Colon Carcinoma Metastatic in the Lung (tissue), 2 donors: ENCODE measurements around a stretch of chr5.

DNA sequence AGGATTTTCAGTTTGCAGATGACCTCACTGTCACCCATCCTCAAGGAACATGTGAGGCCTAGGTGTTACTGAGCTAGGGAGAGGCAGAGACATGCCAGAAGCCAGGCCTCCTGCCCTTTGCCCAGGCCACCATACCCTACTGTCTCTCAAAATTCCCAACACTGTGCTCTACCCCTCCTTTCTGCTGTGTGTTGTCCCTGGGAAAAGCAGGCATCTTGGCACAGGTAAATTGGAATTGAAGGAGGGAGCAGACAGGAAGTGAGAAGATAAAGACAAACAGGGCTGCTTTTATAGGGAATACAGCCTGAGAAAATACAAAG lies 4.5 kb upstream of the MGAT1 start:
- PRO-cap, 2 experiments: no peak in any of the 2 experiments

DNA sequence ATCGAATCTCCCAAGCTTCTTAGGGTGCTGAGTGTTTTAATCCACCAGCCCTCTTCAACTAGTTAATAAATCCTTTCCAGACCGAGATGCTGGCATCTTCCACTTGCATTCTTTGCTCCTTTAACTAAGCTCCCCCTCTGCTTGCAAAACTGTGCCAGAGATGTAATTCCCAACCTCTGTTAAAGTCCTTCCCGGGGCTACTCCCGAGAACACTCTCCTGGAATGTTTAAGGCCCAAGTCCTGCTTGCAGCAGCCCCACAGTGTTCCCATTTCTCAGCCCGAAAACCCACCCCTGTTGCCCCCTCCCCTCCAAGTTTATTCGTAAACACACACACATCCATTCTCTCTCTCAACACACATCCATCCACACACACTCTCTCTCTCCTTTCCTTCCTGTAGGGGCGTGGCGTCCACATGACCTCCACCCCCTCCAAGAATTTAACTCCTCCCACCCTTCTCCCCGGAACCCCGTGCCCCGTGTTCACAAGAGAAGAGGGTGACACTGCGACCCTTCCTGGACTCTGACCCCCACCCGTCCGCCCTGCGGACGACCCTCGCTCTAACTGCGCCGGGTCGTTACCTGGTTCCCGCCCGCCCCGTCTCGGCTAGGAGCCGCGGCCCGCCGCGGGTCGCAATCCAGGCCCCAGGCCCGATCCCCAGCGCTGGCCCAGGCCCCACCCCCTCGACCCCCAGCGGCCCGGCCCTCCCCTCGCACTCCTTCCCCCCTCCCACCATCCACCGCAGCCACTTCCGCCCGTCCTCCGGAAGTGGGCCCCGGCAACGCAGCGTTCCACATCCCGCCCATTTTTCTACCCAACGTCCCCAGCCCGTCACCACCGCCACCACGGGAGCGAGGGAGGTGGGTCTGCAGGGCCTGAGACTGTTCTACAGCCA lies 7.1 kb upstream of the MGAT1 start:
- PRO-cap, 2 experiments: peak in 2 of 2 experiments; most common plus-strand start position 805 of the sequence (in 2); most common minus-strand start position 388 of the sequence (in 1)

DNA sequence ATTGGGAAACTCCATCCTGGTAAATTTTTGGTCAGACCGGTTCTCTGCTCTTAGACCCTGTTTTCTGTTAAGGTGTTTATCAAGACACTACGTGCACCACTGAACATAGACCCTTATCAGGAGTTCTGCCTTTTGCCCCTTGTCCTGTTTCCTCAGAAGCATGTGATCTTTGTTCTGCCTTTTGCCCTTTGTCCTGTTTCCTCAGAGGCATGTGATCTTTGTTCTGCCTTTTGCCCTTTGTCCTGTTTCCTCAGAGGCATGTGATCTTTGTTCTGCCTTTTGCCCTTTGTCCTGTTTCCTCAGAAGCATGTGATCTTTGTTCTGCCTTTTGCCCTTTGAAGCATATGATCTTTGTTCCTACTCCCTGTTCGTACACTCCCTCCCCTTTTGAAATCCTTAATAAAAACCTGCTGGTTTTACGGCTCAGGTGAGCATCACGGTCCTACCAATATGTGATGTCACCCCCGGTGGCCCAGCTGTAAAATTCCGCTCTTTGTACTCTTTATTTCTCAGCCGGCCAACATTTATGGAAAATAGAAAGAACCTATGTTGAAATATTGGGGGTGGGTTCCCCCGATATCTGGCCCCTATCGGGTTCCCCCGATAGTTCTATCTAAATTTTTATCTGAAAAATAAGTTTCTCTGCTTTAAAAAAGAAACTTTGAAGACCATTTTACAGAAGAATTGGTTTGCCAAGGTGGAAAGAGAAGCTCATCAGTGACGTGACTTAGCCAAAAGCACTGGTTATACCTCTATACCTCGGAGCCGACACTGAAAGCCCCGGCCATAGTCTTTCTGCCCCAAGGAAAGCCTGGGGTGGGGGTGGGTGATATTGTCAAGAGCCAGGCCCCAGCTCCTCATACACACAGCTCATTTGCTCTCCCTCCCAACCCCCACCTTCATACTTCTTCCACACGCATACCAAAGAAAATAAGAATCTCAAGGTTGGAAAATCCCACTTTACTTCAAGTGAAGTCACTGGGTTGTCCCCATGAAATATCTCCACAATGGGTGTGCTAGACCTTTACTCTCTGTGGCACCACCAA lies 26.7 kb upstream of the MGAT1 start:
- PRO-cap, 2 experiments: no peak in any of the 2 experiments

DNA sequence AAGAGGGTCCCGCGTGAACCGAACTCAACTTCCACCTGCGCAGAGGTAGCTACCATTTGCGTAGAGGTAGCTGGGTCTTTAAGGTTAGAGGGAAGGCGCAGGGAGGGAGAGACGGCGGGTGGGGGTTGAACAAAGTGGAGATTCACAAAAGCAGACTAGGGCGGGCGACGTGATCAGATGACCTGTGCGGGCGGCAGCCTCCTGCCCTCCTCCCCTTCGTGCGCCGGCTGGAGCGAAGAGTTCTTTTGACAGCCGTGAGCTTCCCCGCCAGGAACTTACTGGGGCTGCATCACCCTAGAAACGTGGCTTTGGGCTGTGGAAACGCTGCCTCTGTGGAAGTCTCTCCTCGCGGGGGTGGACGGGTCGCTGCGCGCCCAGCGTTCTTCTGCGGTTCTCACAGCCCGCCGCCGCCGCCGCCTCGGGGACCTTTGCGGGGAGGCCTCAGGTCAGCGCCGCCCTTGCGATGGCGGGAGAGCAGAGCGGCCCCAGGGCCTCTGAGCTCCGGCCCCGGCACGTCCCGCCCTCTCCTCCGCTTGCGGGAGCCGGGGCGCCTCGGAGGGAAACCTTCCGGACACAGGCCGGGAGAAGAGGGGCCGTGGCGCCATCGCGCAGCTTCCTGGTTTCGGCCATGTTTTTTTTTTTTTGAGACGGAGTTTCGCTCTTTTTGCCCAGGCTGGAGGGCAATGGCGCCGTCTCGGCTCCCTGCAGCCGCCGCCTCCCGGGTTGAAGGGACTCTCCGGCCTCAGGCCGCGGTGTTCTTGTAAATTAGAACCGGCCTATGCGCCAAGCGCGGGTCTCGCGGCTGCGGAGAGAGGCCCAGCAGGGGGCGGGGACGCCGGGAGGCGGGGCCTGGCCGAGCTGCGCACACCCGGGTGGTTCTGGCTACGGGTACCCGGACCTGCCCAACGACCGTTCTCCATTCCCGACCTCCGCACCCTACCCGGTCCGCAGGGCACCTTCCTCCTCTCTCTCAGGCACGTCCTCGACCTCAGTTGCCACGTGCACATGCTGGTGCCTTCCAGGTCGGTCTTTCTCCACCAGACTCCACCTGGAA lies 28.5 kb upstream of the MGAT1 start:
- PRO-cap, 2 experiments: peak in 2 of 2 experiments; most common plus-strand start position 176 of the sequence (in 2); most common minus-strand start position 120 of the sequence (in 1)

GRCh38 chr5:181043133-181043626 lies 3.1 kb downstream of the BTNL9 start:
- PRO-cap, 2 experiments: no peak in any of the 2 experiments

DNA sequence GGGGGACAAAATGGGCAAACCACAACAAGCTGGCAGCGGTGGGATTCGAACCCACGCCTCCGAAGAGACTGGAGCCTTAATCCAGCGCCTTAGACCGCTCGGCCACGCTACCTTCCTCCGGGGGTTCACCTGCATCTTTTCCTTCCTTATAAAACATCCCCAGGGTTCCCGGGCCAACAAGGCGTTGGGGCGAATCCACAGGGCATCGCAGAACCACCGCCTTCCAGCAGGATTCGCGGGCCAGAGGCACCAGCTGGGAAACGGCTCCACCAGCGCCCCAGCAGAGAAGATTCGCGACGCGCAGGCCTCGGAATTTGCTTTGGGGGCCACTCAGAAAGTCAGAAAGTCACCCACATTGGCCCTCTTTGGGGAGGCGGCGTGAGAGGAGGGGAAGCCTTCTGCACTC lies 26.6 kb downstream of the OR2V2 start:
- PRO-cap, 2 experiments: no peak in any of the 2 experiments

GRCh38 chr5:181190738-181191047 lies 14.3 kb downstream of the TRIM7 start:
- PRO-cap, 2 experiments: no peak in any of the 2 experiments

DNA sequence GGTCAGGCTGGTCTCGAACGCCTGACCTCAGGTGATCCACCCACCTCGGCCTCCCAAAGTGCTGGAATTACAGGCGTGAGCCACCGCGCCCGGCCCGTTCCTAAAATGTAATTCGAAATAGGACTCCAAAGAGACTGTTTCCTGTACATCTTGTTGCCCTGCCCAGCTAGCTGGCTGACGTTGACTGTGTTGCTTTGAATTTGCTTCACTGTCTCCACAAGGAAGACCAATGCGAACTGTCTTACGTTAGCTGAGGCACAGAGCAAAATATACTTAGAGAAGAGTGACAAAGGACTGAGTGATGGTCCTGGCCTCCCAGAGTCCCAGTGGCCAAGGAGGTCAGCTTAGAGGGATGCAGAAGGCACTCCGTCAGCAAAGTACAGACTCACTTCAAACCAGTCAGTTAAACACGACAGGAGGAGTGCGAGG lies 6.9 kb upstream of the TRIM41 start:
- PRO-cap, 2 experiments: no peak in any of the 2 experiments

DNA sequence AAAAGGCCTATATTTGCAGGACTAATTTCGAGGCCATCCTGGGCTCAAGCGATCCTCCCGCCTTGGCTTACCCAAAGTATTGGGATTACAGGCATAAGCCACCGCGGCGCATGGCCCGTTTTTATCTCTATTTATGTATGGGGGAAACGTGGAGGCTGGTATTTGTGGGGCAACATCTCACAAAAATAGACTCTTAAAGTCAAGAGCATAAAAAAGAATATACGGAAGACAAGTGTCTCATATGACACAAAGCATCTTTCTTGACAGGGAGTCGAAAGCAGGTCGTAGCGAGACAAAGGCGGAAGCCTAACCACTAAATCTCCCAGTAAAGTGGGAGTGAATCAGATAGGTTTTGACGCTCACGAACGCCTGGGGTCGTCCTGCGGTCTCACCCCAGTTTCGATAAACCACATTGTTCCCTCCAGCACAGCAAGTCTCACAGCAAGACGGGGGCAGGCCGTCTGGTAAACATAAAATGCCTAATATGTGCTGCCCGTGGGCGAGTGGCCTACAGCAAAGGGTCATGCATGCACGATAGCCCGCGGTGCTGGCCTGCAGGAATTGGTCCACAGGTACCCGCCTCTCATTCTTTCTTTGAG lies 1.8 kb upstream of the TRIM41 start:
- PRO-cap, 2 experiments: no peak in any of the 2 experiments